Rectum (tissue), 1 donor: ENCODE results near the genes KCNJ11, SAA2 and SAA1.

DNA sequence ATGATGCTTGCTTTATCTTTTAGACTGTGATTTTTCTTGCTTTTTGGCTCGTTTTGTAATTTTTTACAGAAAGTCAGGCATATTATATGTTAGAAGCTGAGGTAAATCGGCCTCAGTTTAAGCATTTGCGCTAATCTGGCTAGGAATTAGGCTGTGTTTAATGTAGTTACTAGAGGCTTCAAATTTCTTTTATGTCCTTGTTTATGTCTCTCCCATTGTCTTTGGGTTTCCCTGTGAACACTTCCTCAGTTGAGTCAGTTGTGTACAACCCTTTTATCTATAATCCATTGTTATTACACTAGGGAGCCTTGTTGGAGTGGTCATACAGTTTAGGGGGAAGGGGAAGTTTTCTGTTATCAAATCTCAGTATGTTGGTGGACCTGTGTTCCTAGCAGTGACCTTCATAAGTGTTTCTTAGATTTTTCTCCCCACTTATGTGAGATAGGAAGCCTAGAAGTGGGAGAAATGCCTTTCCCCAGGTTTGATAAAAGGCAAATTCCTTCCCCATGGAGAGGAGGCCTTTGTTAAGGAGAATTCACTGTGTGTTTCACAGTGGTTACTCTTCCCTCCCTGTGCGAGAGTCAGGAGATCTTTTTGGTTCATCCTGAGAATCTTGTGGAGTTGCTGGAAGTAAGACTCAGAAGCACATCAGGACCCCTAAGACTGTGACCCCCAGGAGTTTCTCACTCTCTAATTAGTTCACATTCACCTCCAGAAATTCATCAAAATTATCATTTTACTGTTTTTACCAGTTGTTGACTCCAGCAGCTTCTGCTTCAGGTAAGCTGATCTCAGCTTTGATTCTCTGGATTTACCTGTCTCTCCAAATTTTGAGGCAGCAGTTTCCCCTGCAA is 437.6 kb downstream of the INSC start:
- PRO-cap, result no peak

DNA sequence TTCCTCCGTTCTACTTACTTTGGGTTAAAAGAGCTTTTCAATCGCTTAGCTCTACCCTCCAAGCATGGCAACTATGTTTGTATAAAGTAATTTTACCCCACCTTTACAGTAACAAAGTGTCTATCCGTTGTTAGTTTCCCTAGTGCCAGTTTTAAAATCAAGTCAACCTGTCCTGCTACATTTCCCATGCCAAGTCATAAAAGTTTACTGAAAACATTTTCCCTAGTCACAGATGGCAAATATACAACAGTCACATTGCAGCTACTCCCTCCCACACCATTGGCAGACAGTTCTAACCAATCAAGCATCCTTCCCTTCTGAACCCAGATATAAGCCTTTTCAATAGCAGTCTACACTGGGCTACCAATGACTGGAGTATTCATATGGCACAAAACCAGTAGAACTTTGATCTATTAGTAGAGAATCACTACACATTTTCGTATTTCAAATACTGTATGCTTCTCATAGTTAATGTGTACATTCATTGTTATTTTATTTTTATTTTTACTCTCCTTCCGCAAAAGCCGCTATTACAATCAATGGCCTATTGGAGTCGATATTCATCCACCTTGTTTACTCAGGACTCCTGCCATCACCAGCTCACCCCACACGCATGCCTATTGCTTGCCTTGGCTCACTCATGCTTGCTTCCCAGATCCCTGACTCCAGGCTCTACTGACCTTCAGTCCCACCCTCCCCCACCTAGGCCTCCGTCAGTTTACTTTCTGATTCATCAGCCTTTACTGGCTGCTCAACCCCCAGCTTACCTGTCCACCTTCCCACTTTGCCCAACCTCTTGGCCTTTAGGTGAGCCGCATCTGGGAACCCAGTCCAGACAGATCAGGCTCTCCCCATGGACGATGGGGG is 408.5 kb downstream of the SOX6 start:
- PRO-cap, result no peak

DNA sequence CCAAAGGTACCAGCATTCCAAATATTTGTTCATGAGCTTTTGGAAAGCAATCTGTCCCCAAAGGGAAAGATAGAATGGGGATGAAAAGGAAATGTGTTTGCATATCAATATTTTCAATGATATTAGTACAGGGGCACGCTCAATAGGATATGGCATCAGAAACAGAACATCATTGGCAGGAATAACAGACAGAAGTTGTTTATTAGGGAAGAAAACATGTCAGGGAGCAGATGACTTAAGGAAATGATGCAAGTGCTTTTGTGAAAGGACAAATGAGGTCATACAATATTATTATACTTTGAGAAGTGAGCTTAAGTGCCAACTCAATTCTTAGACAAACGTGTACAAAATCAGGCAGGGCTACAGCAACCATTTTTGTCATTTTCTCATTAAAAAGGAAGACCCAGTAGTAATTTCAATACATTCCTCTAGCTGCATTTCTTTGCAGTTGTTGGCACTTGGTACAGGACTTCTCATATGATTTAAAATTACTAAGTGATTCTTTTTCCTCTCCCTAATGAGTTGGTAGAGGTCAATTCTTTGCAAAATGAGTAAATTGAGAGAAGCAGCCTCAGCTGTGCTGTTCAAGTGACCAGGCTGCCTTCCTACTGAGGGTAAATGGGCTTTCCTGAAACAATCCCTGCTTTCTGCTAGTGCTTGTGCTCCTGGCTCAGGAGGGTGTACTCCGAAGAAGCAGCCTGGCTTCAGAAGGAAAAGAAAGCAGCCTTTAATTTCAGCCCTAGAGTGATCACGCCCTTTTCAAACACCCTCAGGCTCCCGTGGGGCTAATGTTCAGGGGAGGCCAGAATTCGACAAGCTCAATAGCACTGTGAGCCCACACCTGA is 388.2 kb downstream of the SOX6 start:
- PRO-cap, result no peak

GRCh38 chr11:16318210-16318773 is 38.1 kb downstream of the SOX6 start:
- PRO-cap, result no peak

DNA sequence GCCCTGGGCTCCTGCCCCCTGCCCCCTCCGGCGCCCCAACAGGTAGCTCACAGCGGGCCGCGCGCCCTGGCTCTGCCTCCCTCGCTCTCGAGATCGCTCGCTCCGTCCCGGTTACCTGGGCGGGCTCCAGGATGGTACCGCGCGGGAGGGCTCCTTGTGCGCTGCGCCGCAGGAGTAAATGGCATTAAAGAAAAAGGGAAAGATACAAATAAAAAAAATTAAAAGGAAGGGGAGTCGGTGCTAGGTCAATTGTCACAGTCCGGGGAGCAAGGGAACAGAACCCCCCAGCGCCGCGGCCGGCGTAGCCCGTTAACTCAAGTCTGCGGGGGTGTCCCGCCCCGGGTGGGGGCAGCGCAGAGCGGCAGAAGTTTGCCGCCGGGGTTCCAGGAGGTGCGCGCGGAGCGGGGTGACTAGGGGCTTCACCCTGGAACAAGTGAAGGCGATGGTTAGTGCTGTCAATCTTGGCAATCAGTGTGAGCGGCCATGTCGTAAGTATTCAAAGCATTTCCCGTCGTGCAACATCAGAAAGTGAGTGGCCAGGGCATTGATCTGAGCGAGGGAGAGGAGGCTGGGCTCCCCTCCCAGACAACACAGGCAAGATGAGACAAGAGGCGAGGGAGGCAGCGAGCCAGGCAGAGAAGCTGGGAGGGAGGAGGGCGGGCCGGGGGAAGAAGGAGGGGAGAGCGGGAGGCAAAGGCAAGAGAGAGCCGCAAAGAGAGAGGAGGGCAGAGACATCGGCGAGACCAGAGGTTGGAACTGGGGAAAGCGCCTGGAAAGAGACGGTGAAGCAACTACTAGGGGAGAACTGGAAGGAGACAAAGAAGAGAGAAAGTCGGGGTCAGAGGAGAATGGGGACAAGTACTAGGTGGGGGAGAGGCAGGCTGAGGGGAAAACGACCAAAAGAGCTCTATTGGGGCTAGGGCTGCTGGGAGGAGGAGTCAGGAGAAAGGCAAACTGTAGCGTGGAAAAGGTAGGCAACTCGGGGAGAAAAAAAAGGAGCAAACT is 130.9 kb upstream of the C11orf58 start:
- PRO-cap, result bidirectional peak, plus-strand start at position 680 of the sequence, minus-strand start at position 592 of the sequence

DNA sequence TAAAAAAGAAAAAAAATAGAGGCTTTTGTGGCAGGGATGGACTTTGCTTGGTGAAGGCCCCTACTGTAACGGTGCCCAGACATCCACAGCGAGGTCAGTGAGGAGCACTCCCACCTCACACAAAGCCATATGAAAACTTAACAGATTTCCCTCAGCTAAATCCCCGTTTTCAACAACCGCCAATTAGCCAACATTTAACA is 641 bp upstream of the C11orf58 start:
- PRO-cap, result no peak

DNA sequence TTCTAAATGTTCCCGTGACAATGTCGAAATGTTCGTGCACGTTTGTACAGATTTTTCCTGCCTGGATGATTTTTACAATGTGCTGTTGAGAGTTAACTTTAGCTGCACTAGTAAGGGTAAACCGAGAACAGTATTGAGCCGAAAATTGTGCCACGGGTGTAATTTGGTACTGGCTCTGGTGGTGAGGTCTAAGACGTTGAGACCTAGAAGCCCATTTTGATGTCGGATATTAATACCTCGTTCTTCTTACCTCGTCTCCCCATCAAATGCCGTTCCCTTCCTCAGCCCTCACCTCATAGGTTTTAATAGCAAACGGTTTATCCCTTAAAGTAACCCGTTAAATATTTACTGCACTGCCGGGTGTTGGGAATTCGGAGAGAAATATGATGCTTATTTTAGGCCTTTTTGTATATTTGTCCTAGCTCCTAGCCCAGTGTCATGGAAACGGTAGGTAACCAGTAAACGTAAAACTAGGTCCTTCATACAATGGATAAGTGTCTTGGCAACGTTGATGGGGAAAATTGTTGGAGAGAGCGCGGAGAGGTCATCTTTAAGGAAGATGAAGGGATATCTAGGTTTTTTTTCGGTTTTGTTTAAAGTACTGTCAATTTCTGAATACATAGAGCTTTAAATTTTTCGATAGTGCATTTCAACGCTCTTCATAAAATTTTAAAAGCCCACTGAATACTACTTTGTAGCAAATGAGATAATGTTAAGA is 921 bp downstream of the C11orf58 start:
- PRO-cap, result unidirectional peak, minus-strand start at position 267 of the sequence

- PRO-cap, result no peak
These were observed 12.8 kb downstream of the C11orf58 start for GRCh38 chr11:16751073-16751796.

DNA sequence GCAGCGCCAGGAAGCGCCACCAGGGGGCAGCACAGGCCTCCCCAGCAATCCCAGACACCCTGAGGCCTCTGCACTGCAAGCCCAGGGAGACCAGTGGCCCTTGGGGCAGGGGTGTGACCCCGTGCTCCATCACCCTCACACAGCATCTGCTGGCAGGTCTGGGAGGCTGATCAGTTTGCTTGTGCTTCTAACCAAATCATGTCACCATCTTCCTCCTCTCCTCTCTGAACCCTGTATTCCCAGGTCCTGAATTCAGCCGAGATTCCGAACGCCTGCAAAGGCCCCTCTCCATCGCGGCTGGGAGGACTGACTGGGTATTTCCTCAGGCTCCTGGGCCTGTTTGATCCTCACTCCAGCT is 50.1 kb downstream of the C11orf58 start:
- PRO-cap, result no peak

- PRO-cap, result no peak
These were observed 65.8 kb downstream of the C11orf58 start for GRCh38 chr11:16803938-16804873.

DNA sequence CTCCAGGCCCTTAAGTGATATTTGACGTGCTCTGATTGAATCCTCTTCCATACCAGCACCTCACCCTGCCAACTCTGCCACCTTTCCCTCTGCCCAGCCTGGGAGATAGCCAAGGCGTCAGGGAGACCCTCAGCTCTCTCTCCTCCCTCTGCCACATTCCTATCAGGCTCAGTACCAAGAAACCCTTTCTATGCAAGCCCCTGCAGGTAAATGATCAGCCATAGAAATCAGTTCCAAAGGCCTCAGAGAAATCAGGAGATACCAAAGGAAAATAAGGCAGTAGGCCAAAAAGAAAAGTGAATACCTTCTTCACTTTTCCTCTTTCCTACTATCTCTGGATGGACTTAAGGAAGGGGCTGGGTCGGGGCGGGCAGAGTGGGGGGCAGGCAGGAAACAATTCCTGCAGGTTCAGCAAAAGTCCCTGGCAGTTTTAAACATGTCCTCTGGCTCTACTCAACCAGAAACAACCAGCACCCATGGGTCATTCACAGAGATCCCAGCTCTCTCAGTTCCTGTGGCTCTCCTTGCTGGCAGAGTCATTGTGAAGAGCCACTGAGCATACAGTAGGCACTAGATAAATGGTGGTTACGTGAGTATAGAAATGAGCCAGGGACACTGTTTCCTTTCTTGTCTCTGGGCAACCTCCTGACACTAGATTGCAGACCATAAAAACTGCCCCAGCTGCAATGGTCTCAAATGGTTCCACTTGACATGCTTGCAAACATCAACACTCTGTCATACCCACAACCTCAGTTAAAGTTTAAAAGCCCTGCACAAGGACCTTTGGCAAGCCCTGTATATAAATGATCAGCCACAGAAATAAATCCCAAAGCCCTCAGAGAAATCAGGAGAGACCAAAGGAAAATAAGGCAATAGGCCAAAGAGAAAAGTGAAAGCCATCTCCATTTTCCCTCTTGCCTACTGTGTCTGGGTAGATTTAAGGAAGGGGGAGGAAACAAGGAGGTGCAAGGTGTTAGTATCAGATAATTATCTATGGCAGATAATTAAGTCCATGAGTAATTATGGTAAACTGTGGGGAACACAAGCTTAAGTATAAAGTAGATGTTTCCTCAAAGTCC is 20.9 kb downstream of the PLEKHA7 start:
- PRO-cap, result no peak

DNA sequence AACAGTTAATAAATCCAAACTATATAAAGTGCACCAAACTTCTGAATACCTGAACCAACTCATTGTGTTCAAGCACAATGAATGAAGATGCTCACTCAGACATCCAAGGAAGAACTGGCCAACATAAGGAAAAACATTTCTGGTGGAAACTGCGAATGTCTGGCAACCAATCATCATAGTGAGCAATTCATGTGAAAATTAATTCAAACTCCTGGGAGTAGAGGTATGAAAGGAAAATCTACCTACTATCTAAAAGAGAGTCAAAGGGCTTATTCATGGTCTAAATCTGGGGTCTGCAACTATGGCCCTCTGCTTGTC is 2.9 kb downstream of the RPS13 start:
- PRO-cap, result no peak

DNA sequence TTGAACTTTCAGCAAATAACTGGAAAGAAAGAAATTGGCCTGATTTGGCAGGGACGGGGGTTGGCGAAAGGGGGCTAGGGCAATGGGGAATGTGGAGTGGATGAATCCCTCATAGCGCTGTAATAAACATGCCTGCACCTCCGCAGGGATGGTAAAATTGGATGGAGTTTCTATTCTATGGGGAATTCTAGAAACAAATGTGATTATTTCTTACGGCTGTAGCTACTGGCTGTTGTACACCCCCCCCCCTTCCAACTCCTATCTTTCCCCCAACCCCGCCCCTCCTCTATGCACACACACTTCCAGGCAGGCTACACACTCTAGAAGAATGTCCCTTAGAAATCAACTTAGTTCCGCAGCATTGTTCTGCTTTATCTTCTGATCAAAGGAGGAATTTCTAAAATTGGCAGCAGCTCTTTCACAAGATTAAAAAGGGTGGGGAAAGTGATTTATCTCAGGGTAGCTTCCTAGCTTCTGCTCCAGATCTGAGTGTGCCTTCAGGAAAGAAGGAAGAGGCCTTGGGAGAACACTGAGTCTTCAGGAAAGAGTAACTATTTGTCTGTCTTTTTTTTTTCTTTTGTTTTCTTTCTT is 1.3 kb upstream of the PIK3C2A start:
- PRO-cap, result unidirectional peak, plus-strand start at position 482 of the sequence

- PRO-cap, result no peak
These were observed at the start of gene KCNJ11 for GRCh38 chr11:17388594-17388977. TSS of gene KCNJ11 (minus strand) at chr11:17388659.

DNA sequence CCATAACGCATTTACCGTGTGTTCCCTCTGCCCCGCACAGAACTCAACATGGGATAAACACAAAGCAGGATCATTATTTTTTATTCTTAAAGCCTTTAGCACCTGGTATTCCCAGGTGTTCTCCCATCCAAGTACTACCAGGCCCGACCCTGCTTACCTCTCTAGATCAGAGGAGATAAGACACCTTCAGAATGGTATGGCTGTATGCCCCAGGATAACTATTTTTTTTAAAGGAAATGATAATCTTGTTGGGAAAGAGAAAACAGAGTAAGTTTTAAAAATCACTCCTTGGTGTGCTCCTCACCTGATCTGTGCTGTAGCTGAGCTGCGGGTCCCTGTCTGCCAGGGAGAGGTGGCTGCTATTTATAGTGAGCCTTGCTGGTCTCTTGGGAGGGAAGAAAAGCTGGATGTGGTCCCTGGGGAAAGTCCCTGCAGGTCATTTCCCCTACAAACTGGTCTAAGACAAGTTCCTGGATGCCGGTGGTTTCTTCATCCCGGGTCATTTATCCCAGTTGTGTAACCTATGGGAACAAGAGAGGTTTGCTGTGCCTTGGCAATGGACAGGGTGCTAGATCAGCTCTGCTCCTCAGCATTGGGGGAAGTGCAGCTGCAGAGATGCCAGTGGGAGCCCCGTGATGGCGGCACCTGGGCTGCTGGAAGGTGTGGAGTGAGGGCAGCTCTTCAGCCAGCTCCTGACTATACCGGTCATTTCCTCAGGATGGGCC is at the start of gene SAA2:
TSS of gene SAA2 (minus strand) at position 370 of the 725 bp plus-strand sequence.
- PRO-cap, result no peak

DNA sequence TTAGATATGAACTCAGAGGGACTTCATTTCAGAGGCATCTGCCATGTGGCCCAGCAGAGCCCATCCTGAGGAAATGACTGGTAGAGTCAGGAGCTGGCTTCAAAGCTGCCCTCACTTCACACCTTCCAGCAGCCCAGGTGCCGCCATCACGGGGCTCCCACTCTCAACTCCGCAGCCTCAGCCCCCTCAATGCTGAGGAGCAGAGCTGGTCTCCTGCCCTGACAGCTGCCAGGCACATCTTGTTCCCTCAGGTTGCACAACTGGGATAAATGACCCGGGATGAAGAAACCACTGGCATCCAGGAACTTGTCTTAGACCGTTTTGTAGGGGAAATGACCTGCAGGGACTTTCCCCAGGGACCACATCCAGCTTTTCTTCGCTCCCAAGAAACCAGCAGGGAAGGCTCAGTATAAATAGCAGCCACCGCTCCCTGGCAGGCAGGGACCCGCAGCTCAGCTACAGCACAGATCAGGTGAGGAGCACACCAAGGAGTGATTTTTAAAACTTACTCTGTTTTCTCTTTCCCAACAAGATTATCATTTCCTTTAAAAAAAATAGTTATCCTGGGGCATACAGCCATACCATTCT is at the start of gene SAA1:
TSS of gene SAA1 (plus strand) at position 440 of the 588 bp plus-strand sequence.
- PRO-cap, result no peak

DNA sequence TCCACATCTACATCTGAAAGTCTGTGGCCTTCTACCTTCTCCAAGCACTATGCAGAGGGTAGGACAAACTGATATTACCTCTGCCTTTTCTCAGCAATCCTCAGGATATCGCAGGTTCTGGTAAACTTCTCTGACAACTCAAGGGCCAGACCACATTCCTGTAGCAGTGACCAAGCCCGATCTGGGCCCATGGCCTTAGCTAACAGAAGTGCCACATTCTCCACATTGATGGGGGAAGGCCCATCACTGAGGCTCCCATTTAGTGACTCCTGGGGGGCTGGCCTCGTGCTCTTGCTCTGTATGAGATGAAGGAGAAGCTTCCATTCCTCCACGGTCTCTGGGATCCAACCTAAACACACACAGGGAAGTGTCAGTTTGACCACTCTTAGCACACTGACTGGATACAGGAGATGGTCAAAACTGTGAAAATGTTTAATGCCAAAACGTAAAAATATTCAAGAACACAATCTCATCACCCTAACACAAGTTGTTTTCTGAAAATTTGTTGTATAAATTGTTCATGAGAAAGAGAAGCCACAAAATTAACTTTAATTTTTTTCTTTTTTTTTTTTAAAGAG is 15.9 kb downstream of the SAA1 start:
- PRO-cap, result no peak

DNA sequence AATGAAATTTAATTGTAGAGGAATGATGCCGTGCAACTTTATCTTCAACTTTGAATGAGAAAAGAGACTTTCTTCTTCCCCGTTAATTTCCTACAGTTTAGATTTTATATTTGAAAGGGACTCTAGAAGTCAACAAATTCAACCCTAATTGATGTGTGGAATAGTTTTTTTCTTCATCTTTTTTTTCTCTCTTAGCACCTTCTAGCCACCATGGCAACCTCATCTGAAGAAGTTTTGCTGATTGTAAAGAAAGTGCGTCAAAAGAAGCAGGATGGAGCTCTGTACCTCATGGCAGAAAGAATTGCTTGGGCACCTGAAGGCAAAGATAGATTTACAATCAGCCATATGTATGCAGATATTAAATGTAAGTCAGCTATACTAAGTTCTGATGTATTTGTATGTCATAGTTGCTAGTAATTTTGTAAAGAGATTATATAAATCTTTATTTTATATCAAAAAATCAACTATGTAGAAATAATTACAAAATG is 10.5 kb downstream of the GTF2H1 start:
- PRO-cap, result no peak

DNA sequence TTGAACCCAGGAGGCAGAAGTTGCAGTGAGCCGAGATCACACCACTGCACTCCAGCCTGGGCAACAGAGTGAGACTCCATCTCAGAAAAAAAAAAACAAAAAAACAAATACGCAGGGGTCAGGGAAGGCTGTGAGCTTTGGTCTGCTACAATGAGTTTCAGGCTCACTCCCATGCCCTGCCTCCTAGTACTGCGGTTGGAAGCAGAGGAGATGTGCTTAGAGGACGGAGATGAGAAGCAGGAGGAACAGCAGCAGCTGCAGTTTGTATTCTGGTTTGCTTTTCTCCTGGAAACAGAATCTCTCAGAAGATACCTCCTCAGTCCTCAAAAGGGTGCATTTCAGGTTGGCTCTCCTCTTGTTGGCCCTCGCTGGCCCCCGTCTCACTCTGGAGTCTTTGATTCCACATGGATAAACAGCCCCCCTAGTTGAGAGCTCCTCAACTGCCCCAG is 11.7 kb upstream of the LDHA start:
- PRO-cap, result no peak

GRCh38 chr11:18402735-18403202 is 8.4 kb downstream of the LDHA start:
- PRO-cap, result no peak